Tibial nerve (tissue), 3 donors: Measurements from ENCODE around the genes NEK6 and WDR38.

- PRO-cap = no peak
- RAMPAGE, long total RNA, 3 experiments = no peak in any of the 3 experiments
Observed at GRCh38 chr9:123136043-123136748, 102.7 kb downstream of the GPR21 start.

DNA sequence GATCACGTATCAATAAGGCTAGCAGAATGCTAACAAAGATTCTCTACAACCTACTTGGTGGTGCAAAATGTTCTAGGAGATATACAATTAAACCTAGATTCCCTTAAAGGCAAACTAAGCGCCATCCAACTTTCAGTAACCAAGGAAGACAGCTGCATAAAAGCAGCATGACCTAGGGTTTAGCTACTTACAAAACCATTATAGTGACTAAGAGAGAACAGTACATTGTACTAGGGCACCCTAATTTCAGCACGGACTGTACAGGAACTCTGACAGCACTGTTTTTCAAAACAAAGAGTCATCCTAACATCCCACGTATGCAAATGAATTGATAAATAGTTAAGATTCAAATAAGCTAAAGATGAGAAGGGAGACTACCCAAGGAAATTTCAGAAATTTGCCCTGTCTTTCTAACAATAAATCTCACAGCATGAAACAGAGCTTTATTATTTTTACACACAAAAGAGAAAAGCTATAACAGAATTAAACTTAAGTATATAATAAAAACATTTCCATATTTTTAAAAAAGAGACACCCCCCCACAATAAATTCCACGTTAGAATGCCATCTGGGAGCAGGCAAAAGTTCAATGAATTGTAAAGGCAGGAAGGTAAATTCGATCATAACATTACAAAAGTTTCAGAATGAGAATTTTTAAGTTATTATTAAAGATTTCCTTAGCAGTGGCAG is 29.9 kb downstream of the STRBP start:
- PRO-cap = no peak
- RAMPAGE, long total RNA, 3 experiments = no peak in any of the 3 experiments

GRCh38 chr9:123299483-123300257 is 31.3 kb upstream of the STRBP start:
- PRO-cap = no peak
- RAMPAGE, long total RNA, 3 experiments = no peak in any of the 3 experiments

GRCh38 chr9:123528720-123529234 is 172.8 kb downstream of the CRB2 start:
- PRO-cap = no peak
- RAMPAGE, long total RNA, 3 experiments = start-site peak on the minus strand in 2 of 3 experiments, at chr9:123528778-123529082 at its widest, 8 to 9 reads per replicate

DNA sequence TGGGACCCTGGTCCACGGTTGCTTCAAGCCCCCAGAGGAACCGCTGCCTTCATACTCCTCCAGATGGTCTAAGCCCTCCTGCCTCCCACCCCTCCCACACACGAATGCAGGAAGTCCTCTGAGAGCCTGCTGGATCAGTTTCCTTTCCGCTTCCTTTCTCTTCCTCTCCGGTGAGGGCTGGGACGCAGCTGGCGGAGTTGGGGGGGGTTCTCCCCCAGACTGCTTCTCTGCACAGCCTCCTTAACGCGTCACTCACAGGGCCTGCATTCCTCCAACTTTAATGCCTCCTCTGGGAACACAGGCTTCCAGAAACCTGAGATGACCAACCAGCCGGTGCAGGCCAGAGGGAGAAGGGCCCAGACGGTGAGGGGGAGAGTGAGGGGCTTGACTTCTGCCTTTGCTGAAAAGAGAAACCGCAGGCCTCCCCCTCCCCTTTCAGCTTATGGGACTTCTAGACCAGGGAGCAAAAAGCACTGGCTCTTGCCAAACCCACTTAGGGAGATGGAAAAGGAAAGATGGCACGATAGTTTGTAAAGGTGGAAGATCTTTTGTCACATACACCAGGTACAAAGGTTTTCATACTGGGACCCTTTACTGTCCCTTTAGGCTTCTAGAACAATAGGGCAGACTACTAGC is 14.8 kb upstream of the NEK6 start:
- PRO-cap = no peak
- RAMPAGE, long total RNA, 3 experiments = no peak in any of the 3 experiments

DNA sequence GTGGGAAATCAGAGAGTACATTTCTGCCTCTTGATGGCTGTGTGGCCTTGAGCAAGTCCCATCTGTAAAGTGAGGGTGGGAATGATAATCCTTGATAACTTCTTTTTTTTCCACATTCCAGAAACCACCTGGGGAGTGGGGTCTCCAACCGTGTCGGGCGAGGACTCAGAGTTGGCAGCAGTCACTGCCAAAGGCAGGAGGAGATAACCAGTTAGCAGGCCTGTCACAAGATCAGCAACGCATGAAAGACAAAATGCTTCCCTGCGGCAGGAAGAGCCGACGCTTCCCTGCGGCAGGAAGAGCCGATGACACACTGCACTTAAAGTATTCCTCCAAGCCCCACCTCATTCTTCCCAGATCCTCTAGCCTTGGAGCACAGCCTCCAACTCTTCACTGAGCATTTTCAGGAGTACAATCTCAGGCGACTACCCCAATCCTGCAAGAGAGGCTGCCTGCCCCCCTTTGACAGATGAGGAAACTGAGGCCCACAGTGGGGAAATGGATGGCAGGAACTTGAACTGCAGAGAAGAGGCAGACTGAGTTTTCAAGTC is 5.8 kb upstream of the NEK6 start:
- PRO-cap = no peak
- RAMPAGE, long total RNA, 3 experiments = no peak in any of the 3 experiments

GRCh38 chr9:124257736-124258689 is at the start of gene NEK6:
TSS of gene NEK6 (plus strand) at chr9:124257949.
- PRO-cap = bidirectional peak, plus-strand start at chr9:124257951, minus-strand start at chr9:124257856; bidirectional peak, plus-strand start at chr9:124258208, minus-strand start at chr9:124258199; bidirectional peak, plus-strand start at chr9:124258338, minus-strand start at chr9:124258413
- RAMPAGE, long total RNA, 3 experiments = start-site peak on the plus strand in 2 of 3 experiments, at chr9:124258290-124258338 at its widest, 49 to 54 reads per replicate

- PRO-cap = no peak
- RAMPAGE, long total RNA, 3 experiments = no peak in any of the 3 experiments
Observed at GRCh38 chr9:124371736-124372547, 43.3 kb downstream of the PSMB7 start.

DNA sequence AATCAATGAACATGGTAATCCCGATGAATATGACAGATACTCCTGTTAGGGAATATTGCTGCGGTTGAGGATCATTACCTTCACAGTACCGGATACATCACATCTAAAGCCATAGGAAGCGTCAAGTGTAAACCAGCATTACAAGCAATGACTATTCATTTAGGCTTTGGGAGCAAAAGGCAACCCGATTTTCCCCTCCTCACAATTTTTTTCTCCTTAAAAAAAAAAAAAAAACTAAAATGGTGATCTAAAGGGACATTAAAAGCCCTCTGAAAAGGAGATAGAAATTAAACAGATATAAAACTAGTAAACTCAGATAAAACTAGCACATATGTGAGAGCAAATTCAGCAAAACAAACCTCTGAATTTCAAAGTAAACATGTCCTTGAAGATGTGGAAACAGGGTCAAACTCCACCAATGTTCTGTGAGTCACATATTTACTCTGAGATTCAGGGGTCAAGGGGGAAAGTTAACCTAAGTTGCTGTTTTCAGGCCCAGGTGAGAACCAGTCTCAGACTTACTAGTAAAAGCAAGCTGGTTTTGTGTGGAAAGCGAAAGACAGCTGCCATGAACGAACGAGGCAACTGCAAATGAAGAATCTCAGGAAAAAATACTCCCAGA is 29.2 kb downstream of the PSMB7 start:
- PRO-cap = no peak
- RAMPAGE, long total RNA, 3 experiments = no peak in any of the 3 experiments

GRCh38 chr9:124392788-124393413 is 22.3 kb downstream of the PSMB7 start:
- PRO-cap = no peak
- RAMPAGE, long total RNA, 3 experiments = no peak in any of the 3 experiments

DNA sequence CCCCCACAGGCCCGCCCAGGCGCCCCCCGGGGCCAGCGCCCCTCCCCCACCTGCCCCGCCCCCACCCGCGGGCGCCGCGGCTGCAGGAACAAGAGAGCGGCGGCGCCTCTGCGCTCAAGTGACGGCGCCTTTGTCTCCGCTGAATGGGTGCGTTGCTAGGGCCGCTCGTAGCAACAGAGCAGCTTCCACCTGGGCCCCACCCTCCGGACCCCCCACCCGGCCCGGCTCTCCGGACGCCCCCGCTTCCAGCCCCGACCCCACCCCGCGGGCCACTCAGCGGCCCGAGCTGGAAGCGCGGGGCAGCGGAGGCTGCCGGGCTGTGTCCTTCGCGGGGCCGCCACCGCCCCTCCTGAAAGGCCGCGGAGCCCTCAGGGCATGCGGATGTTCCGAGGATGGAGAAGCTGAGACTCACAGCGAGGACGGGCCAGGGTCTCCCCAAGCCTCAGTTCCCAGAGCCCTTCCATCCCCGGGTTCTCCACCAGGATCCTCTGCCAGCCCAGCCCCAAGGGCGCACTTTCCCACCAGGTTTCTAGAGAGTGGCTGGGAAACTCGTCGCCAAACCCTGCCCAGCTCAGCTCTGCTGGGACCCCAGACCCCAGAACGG is 27.6 kb downstream of the ADGRD2 start:
- PRO-cap = no peak
- RAMPAGE, long total RNA, 3 experiments = no peak in any of the 3 experiments

DNA sequence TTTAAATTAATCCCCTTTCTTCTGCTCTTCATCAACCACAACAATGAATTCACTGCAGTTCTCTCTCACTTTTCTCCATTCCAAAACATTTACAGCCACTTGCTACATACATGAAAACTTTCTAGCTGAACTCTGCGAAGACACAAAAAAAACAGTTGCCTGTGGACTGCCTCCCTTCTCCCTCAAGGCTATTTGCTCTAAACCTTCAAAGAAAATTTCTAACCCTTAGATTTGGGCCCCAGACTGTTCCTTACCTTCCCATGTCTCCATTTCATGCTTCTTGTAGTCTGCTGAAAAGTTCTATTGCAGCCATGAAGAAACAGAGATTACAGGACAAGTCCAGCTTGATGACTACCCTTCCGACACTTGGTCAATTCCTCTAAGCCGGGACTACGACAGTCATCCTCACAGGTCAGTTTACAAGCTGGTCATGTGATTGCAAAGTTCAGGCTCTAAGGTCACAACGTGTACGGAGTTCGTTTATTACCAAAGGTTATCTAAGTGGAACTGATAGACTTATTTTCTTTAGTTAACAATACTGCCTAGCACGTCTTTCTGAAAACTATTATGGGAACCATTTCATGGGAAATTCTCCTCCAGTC is 88.4 kb upstream of the NR5A1 start:
- PRO-cap = no peak
- RAMPAGE, long total RNA, 3 experiments = no peak in any of the 3 experiments

- PRO-cap = no peak
- RAMPAGE, long total RNA, 3 experiments = no peak in any of the 3 experiments
Observed at GRCh38 chr9:124692311-124692831, 78.7 kb downstream of the NR6A1 start.

- PRO-cap = no peak
- RAMPAGE, long total RNA, 3 experiments = no peak in any of the 3 experiments
Observed at GRCh38 chr9:124693507-124694062, 77.5 kb downstream of the NR6A1 start.

- PRO-cap = no peak
- RAMPAGE, long total RNA, 3 experiments = no peak in any of the 3 experiments
Observed at GRCh38 chr9:124853008-124854014, at the start of gene WDR38. TSS of gene WDR38 (plus strand) at chr9:124853460.

GRCh38 chr9:125180747-125181478 is 8.7 kb downstream of the PPP6C start:
- PRO-cap = no peak
- RAMPAGE, long total RNA, 3 experiments = no peak in any of the 3 experiments

DNA sequence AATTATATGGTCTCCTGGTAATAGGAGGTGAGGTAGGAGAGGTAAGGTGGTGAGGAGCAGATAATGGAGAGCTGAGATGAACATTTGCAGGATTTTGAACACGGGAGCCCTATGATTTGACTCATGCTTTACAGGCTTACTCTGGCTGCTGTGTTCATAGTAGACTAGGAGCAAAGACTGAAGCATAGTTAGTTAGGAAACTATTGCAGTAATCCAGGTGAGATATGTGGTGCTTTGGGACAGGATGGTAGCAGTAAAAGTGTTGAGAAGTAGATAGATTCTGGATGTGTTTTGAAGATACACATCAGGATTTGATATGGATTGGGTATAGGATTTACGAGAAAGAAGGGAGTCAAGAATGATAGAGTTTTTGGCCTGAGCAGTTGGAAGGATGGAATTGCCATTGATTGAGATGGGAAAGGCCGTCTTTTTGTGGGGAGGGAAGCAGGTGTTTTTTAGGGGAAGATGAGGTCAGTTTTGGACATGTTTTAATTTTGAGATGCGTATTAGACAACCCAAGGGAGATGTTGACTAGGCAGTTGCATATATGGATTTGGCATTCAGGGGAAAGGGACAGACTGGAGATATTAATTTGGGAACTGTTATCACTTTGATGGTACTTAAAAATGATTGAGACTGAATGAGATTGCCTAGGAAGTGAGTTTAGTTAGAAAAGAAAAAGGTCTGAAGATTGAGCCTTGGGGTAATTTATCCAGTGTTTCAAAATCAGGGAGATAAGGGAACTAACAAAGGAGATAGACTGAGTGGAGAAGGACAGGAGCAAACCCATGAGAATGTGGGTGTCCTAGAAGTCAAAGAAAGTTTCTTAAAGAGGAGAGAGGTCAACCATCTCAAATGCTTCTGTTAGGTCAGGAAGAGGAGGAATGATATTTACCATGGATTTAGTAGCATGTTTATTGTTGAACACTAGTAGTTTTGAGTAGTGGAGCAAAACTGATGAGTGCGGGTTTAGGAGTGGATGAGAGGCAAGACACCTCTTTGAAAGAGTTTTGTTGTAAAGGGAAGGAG is 27.9 kb downstream of the GAPVD1 start:
- PRO-cap = no peak
- RAMPAGE, long total RNA, 3 experiments = start-site peak on the plus strand in 1 of 3 experiments, centred at position 932 of the sequence, 5 reads per replicate

DNA sequence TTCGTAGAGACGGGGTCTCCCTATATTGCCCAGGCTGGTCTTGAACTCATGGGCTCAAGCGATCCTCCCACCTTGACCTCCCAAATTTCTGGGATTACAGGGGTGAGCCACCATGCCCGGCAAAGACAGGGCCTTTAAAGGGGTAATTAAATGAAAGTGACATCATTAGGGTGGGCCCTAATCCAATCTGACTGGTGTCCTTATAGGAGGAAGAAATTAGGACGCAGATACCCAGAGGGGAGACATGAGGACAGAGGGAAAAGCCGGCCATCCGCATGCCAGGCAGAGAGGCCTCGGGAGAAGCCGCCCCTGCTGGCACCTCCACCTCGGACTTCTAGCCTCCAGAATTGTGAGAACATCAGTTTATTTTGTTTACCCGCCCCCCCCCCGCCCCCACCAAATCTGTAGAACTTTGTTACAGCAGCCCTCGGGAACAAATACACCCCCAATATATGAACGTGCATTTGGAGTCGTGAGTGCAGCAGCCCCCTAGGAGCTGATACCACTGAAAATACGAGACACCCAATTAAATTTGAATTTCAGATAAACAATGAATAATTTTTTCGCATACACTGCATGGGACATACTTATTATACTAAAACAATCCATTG is 163.1 kb downstream of the GAPVD1 start:
- PRO-cap = no peak
- RAMPAGE, long total RNA, 3 experiments = no peak in any of the 3 experiments

DNA sequence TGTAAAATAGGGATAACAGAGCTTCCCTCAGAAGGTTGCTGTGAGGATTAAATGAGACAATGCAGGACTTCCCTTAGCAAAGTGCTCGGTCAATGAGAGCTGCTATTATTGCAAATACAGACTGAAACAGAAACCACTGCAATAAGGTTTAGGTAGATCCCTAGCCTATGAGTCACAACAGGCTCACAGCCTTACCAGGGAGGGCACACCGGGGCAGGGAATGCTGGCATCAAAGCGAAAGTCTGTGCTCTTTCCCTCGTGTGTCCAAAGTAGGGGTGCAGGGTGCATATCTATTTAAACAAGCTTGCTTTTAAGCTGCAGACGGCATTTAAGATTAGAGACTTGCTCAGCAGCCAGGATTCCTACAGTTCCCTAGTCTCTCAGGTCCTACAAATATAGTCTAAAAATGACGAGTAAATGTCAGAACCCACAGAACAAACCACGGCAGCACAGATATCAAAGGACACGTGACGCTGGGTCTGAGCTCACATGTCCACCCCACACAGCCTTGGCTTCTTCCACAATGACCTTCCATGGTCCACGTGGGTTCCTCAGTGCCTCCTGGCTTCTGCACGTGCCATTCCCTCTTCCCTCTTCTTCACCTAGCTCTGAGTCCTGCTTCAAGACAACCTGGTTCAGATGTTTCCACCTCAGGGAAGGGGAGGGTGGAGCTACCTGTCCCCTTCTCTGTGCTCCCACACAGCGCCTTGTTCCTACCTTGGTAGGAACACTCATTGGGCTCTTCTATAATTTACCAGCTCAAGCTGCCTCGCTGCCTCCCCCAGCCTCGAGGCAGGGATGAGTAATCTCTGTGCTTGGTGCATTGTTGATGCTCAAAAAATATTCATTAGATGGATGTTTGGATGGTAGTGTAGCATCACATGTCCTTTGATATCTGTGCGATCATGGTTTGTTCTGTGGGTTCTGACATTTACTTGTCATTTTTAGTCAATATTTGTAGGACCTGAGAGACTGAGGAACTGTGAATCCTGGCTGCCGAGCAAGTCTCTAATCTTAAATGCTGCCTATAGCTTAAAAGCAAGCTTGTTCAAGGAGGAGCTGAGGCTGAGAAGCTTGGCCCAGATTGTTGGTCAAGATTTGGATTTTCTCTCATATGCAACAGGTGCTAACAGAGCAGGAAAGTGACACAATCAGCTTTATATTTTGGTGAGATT is 193.0 kb downstream of the MAPKAP1 start:
- PRO-cap = no peak
- RAMPAGE, long total RNA, 3 experiments = no peak in any of the 3 experiments

GRCh38 chr9:125530005-125530583 is 176.9 kb downstream of the MAPKAP1 start:
- PRO-cap = no peak
- RAMPAGE, long total RNA, 3 experiments = no peak in any of the 3 experiments